B cell (primary cell): ENCODE results near the genes OR1R1P, OR1E2, CTNS, EMC6 and UBE2G1.

- PRO-cap: no peak
- CAGE, long polyA plus RNA: no peak
Observed at GRCh38 chr17:2851927-2852670, 55.9 kb downstream of the RAP1GAP2 start.

DNA sequence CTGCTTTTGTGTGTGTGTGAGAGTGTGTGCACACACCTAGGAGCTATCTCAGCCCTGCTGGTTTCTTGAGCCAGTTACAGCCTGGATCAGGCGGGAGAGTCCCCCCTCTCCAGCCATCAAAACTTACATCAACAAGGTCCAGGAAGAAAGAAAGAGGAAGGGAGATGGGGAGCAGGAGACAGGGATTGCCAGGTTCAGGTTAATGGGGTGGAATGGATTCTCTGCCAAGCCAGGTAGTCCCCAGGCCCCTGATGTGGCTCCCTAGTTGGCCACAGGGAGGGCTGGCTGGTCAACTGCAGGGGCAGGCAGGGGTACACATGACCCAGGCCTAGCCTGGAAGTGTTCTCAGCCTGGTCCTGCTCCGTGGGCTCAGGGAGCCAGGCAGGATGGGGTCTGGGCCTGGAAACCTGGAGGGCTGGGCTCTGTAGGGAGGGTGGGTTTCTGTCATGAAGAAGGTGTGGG lies 107.3 kb downstream of the RAP1GAP2 start:
- PRO-cap: no peak
- CAGE, long polyA plus RNA: no peak

GRCh38 chr17:3002410-3003396 lies 60.7 kb downstream of the OR1D5 start:
- PRO-cap: bidirectional peak, plus-strand start at chr17:3002887, minus-strand start at chr17:3002784
- CAGE, long polyA plus RNA: no peak

GRCh38 chr17:3385755-3386105 lies at the start of gene OR1R1P:
Gene OR1R1P, plus strand, starts transcription at chr17:3385930.
- PRO-cap: no peak
- CAGE, long polyA plus RNA: no peak

- PRO-cap: no peak
- CAGE, long polyA plus RNA: no peak
Observed at GRCh38 chr17:3416275-3416761, 17.3 kb downstream of the OR1E2 start.

- PRO-cap: no peak
- CAGE, long polyA plus RNA: no peak
Observed at GRCh38 chr17:3433656-3434251, at the start of gene OR1E2. Gene OR1E2, minus strand, starts transcription at chr17:3433841.

- PRO-cap: bidirectional peak, plus-strand start at chr17:3636479, minus-strand start at chr17:3636248; unidirectional peak, plus-strand start at chr17:3636762
- CAGE, long polyA plus RNA: no peak
Observed at GRCh38 chr17:3635990-3637099, at the start of gene CTNS. Gene CTNS, plus strand, starts transcription at chr17:3636760.

- PRO-cap: no peak
- CAGE, long polyA plus RNA: no peak
Observed at GRCh38 chr17:3639701-3640259, 3.2 kb downstream of the CTNS start.

DNA sequence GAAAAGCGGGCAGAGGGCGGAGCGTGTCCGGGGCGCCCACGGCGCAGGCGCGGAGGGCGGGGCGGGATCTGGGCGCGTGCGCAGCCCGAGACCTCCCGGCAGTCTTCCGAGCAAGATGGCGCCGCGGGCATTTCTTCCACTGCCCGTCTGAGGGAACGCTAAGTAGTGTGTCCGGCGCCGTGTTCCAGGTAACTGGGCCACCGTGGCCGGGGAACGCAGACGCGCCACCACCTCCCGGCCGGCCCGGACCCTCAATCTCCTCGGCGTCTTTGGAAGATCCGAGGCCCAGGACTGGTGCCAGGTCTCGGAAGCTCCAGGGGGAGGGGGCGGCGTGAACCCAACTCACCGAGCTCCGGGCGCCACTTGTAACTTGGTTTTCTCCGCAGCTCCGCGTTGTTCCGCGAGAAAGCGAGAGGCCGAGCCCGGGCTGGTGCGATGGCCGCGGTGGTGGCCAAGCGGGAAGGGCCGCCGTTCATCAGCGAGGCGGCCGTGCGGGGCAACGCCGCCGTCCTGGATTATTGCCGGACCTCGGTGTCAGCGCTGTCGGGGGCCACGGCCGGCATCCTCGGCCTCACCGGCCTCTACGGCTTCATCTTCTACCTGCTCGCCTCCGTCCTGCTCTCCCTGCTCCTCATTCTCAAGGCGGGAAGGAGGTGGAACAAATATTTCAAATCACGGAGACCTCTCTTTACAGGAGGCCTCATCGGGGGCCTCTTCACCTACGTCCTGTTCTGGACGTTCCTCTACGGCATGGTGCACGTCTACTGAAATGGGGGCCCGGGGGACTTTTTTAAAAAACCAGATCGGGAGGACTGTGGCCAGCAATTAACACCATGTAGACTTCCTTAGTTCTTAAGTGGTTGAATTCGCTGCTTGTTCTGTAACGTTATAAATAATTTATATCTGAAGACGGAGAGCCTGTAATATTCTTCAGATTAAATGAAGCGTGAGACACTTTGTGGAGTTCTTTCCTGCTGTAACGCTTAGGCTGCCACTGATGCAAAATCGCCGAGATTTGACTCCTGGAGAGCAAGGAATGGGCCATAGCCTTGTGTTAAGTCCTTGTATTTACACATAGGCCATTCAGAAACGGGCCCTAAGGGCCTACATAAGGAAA lies at the start of gene EMC6:
Gene EMC6 (plus strand): TSS at position 101 of the 1,117 bp plus-strand sequence.
- PRO-cap: bidirectional peak, plus-strand start at position 101 of the sequence, minus-strand start outside the sequence
- CAGE, long polyA plus RNA: no peak

GRCh38 chr17:3693810-3694239 lies 2.1 kb downstream of the P2RX5 start:
- PRO-cap: no peak
- CAGE, long polyA plus RNA: no peak

DNA sequence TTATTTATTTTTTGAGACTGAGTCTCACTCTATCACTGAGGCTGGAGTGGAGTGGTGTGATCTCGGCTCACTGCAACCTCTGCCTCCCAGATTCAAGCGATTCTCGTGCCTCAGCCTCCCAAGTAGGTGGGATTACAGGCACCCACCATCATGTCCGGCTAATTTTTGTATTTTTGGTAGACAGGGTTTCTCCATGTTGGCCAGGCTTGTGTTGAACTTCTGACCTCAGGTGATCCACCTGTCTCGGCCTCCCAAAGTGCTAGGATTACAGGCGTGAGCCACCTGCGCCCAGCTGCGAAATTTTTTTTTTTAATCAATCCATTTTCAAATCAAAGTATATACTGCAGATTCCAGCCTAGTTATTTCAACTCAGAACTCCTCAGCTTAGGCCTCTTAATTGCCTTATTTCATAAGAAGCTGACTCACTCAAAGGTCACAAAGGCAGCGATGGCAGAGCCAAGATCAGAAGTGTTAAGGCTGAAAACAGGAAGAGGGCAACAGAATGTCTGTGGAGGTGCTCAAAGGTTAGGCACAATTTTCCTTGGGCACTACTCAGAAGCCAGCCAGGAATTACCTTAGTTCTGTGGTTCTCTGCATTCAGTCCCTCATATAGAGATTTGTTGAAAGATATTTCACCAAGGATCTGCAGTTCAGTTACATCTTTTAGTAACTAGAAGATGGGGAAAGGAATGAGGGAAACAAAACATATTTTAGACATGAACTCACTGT lies 3.8 kb upstream of the HASPIN start:
- PRO-cap: no peak
- CAGE, long polyA plus RNA: no peak

- PRO-cap: no peak
- CAGE, long polyA plus RNA: no peak
Observed at GRCh38 chr17:3891597-3892678, 915 bp downstream of the CAMKK1 start.

- PRO-cap: no peak
- CAGE, long polyA plus RNA: start-site peak on the plus strand at chr17:3923956-3924618, 51 and 36 reads in 2 replicates
Observed at GRCh38 chr17:3923840-3924439, 7.7 kb upstream of the P2RX1 start.

DNA sequence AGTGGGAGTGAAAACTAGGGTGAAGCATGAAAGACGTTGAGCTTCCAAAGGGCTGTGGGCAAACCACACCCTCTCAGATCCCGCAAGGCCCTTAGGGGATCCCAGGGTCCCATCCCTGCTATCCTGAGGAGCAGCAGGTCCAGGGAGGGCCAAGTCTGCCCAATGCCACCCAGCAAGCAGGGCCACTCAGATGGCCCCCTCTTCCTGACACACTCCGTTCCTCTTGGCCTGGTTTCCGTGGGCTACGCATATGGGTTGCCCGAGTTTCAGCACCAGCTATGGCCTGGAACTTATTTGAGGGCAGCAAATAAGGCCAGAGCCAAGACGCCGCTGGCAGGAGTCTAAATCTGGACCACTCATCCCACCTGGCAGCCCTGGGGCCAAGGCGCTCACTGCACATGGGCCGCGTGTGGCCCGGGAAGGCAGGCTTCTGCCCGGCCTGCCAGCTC lies 4.2 kb downstream of the ATP2A3 start:
- PRO-cap: no peak
- CAGE, long polyA plus RNA: no peak

DNA sequence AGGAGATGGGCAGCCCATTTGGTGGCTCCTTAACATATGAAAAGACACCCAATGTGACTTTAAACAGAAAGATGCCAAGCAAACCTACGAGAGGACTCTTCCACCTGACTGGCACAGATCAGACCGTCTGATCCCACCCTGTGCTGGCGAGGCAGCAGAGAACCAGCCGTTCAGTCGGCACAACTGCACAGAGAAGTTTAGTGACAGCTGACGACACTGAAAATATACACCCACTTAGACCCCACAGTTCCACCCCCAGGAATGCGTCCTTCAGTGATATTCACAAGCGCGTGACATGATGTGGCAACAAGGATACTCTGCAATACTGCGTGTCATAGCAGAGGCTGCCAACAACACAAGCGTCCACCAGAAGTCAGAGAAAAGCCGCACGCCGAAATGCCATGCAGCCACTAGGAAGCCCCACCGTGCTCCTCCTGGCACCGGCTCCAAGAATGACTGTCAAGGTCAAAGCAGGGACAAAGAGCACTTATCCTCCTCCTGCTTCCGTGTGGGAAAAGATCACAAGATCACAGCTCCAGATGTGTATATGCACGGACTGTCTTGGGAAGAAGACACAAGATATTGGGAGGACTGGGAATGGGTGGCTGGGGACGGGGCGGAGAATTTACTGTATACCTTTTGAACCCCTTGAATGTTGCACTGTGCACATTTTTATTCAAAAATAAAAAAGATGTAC lies 3.5 kb downstream of the ATP2A3 start:
- PRO-cap: no peak
- CAGE, long polyA plus RNA: no peak

- PRO-cap: no peak
- CAGE, long polyA plus RNA: no peak
Observed at GRCh38 chr17:4062075-4062775, 80.6 kb downstream of the ZZEF1 start.

DNA sequence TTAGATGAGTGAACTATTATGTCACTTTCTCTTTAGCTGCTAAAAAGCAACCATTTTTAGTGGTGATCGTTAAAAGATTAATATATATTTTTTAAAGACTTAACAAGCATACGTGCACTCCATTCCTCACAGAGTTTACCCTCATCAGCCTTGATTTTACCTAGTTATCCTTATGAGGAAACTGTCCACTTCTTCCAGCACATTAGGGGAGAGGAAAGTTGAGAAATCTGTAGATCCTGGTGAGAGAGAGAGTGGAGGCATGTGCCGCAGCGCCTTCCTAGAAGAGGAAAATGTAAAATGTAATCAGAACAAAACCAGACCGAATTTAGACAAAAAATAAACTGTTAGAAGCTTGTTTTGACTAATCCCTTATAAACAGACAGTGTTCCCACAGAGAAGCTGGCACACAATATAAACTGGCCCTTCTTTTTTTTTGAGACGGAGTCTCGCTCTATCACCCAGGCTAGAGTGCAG lies 37.3 kb downstream of the ZZEF1 start:
- PRO-cap: no peak
- CAGE, long polyA plus RNA: no peak

DNA sequence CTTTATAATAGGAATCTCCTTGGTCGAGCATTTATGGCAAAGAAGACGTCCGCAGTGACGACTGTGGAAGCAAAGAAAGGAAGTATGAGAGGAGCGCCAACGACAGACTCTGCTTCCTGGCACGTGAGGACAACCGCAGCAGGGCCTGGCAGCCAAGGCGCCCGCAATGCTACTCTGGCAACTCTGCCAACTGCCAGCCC lies 24.8 kb downstream of the CYB5D2 start:
- PRO-cap: no peak
- CAGE, long polyA plus RNA: no peak

GRCh38 chr17:4269652-4270610 lies 6.2 kb upstream of the ANKFY1 start:
- PRO-cap: no peak
- CAGE, long polyA plus RNA: no peak

GRCh38 chr17:4366411-4366730 lies at the start of gene UBE2G1:
Gene UBE2G1, minus strand, starts transcription at chr17:4366675.
- PRO-cap: bidirectional peak, plus-strand start at chr17:4366846, minus-strand start at chr17:4366639
- CAGE, long polyA plus RNA: start-site peak on the minus strand at chr17:4366494-4366542, 35 and 26 reads in 2 replicates